Right lobe of liver (tissue), 4 donors: ENCODE measurements around the gene ANKRD42.

- PRO-cap, 4 experiments: no peak in any of the 4 experiments
- RAMPAGE, long total RNA, 2 experiments: no peak in any of the 2 experiments
These were observed 7.7 kb upstream of the RAB30 start for GRCh38 chr11:83079161-83080116.

DNA sequence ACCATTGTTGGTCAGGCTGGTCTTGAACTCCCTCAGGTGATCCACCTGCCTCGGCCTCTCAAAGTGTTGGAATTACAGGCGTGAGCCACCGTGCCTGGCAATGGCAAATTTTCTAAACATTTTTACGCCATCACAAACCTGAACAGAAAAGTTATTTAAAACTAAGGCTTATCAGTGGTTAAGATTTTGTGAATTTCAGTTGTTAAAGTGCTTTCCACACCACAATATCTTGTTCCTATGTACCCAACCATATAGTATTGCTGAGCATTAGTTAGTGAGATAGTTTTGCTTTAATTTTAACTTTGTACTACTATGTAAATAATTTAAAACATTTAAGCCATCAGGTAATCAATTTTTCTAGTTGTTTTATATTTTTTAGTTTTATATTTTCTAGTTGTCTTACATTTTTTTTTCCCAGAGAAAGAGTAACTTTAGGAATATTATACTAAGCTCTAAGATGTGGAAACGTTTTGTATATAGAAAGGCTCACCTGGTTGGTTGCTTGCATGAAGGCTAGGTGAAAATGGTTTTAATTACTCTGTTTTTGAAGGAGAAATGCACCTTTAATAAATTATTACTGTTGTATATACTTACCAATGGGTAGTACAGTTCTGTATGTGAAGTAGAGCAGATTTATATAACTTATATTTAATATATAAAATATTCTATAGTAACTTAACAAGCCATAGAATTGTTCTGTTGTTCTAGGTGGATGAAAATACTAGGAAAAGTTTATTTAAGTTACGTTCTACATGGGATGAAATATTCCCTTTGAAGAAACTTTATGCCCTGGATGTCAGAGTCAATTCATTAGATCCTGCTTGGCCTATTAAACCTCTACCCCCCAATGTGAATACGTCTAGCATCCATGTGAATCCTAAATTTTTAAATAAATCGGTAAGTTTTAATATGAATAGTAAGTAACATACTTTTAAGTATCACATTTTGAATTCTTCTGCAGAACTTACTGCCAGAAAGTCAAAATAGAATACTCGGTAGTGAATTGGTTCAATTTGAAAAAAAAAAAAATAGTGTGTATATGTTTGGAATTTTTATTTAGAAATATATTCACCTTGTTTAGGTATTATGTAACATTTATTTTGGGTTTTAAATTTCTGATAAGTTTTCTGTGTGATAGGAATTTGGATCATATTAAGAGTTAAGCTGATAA lies 6.4 kb downstream of the PCF11 start:
- PRO-cap, 4 experiments: no peak in any of the 4 experiments
- RAMPAGE, long total RNA, 2 experiments: no peak in any of the 2 experiments

- PRO-cap, 4 experiments: no peak in any of the 4 experiments
- RAMPAGE, long total RNA, 2 experiments: no peak in any of the 2 experiments
These were observed 12.4 kb downstream of the PCF11 start for GRCh38 chr11:83169033-83170087.

DNA sequence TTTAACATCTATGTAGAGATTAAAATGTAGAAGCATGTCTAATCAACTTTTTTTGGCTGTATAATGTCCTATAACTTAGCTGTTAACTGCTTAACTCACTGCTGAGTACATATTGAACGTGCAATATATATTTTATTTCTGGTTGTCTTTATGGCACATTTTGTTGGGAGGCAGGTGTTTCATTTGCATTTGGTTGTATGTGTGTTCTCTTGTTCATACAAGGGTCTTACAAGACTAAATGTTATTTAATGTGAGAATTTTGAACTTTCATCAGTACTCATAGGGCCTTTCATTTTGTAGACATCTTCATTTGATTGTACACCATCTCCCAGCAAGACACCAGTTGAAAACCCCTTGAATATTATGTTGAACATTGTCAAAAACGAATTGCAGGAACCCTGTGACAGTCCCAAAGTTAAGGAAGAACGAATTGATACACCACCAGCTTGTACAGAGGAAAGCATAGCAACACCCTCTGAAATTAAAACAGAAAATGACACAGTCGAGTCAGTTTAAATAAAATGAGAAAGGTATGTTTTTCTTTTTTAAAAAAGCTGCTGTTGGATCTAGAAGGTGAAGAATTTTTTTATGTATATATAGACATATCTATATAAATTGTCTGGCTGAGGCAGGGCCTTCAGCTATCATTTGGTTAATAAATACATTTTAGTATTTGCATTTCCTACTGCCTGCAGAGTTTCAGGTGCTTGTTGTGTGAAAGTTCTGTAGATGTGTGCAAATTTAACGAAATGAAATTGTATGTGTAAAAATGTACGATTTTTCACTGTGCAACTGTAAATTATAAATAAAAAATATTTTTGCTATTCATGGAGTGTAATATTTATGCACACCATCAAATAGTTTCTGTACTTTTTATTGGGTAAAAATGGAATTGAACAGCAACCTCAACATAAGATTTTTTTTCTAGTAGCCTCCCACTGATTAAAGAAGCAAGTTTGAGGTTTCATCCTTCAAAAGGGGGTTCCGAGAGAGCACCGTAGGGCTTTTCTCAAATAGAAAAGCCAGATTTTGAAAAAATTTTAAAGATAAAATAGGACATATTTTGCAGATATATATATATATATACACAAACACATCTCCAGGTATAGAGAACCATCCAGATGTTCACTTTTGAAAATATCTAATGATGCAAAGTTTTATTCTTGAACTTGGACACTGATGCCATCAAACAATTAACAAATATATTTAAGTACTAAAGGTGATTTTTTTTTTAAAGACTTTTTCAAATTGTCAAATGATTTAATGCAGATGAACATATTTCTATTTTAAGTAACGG lies 8.7 kb upstream of the ANKRD42 start:
- PRO-cap, 4 experiments: no peak in any of the 4 experiments
- RAMPAGE, long total RNA, 2 experiments: no peak in any of the 2 experiments

GRCh38 chr11:83192946-83193942 lies at the start of gene ANKRD42:
TSS of gene ANKRD42 (plus strand) at chr11:83193712.
- PRO-cap, 4 experiments: peak in 4 of 4 experiments; most common plus-strand start chr11:83193780 (in 2); most common minus-strand start chr11:83193663 (in 4)
- RAMPAGE, long total RNA, 2 experiments: start-site peak on the plus strand in 2 of 2 experiments, at chr11:83193741-83193765 at its widest, 60 to 89 reads per replicate; start-site peak on the minus strand in 2 of 2 experiments, at chr11:83193631-83193653 at its widest, 25 to 44 reads per replicate

DNA sequence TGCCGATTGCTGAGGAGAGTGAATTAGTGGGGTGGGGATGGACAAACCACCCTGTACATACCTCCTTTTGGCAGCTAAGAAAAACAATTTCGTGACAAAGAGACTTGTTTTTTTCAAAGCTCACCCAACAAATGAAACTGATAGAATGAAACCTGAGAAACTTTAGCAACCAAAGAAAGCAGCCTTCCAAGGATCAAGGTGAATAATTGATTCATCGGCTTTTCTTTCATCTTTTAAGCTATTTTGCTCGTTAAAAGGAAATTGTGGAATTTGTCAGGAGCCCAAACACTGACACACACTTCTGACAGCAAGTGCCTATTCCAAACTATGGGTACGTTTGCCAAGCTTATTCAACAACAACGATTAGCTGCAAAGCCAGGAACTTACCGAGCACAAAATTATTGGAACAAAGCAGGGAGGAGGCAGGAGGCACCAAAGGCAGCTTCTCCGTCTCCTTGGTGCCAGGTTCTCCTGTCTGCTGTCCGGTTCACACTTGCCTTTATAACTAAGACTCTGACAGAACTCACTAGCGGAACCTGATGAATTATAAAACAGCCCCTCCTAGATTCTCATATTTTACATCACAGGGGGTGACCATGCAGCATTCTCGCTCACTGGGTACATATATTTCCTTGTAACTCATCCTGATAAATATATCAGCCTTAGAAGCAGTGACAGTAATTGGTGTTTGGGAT lies 395.8 kb upstream of the CCDC90B start:
- PRO-cap, 4 experiments: no peak in any of the 4 experiments
- RAMPAGE, long total RNA, 2 experiments: no peak in any of the 2 experiments

DNA sequence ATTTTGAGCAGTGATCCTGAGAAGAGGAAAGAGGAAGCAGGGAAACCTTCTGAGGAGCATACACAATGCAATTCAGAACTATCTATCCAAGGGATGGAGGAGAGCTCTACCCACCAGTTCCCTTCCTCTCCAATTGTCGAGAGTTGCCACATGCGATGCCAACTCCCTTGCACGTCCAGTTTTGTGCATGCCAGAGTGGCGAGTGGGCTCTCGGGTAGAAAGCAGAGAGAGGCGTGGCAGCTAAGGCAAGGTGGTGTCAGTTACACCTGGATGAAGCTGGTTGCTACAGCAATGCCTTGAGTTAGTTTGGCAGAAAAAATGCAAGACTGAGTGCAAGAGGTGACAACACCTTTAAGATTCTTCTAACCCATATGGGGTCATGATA lies 420.4 kb upstream of the CCDC90B start:
- PRO-cap, 4 experiments: no peak in any of the 4 experiments
- RAMPAGE, long total RNA, 2 experiments: no peak in any of the 2 experiments

DNA sequence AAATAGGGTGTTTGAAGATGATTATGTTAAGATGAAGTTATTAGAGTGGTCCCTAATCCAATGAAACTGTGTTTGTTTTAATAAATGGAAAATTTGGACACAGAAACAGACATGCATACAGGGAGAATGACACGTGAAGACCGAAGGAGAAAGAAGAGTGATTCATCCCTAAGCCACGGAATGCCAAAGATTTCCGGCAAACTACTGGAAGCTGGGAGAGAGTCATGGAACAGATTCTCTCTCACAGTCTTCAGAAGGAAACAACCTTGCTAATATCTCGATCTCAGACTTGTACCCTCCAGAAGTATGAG lies 733.4 kb upstream of the CCDC90B start:
- PRO-cap, 4 experiments: no peak in any of the 4 experiments
- RAMPAGE, long total RNA, 2 experiments: no peak in any of the 2 experiments

DNA sequence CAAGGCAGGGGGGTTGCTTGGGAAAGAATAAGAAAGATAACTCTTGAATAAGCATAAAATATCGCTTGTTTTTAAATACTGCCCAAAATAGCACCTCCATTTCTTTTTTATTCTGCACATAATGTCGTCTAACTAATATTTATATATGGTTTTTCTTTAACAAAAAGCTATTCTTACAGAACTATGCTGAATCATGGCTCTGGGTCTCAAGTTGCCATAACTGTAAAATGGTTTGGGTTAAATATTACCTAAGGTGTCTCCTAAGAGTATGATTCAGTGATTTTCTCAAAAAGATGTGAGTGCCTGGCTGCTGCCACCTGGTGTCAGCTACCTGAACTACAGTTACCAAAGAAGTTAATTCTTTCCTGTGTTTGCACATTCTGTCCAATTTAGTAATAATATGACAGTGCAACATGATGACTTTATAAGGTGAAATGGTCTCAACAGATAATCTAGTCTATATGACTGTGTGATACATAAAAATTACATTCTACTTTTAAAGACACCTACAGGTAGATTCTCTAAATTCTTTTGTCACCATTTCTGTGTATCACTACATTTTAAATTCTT lies 1062.6 kb downstream of the DLG2 start:
- PRO-cap, 4 experiments: peak in 1 of 4 experiments; most common plus-strand start position 288 of the sequence (in 1)
- RAMPAGE, long total RNA, 2 experiments: no peak in any of the 2 experiments

- PRO-cap, 4 experiments: no peak in any of the 4 experiments
- RAMPAGE, long total RNA, 2 experiments: no peak in any of the 2 experiments
These were observed 119.3 kb downstream of the DLG2 start for GRCh38 chr11:85507783-85508332.

DNA sequence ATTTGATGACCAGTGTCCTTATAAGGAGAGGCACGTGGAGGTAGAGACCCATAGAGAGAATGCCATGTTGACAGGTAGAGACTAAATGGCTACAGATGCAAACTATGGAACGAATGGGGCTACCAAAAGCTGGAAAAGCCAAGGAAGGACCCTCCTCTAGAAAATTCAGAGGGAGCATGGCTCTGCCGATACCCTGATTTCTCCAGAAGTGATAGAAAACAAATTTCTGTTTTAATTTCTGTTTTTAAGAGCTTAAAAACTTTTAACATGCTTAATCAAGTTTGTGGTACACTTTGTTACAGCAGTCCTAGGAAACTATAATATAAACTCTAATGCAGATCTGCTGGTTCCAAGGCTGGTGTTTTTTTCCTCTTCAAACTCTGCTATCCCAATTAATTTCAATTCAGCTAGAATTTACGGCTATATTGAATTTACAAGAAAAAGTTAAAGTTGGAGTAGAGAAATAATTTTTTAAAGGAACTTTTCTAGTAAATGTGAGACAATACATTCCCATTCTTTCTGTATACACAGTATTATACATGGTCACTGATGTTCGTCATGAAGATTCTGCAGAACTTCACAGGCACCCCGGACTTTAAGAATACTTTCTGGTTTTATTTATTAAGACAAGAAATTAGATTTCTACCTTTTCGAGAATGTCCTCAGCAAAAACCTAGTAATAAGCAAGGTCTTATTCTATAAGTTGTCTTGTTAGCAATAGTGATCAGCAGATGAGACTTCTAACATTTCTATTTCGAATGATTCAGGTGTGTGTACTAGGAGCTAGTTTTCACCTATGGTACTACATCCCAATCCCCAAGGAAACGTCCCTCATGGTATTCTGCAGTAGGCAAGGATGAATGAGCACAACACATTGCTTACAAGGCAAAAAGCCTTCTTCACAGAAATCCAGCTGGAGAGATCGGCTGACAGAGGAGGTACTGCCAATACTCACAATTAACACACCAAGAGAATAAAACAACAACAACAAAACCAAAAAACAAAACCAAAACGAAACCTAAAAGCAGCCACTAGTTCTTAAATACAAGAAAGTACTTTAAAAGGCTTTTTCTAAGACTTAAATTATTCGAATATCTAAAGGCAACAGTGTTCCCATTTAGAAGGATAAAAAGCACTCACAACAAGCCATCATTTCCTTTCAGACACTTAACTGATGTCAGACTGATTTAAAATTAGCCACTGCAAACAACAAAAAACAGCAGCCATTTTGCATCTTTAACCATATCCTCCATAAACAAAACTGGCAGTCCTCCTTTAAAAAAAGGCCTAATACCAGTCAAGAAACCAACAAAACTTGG lies 101.7 kb downstream of the PICALM start:
- PRO-cap, 4 experiments: no peak in any of the 4 experiments
- RAMPAGE, long total RNA, 2 experiments: no peak in any of the 2 experiments

GRCh38 chr11:85994899-85995769 lies 73.8 kb downstream of the PICALM start:
- PRO-cap, 4 experiments: no peak in any of the 4 experiments
- RAMPAGE, long total RNA, 2 experiments: no peak in any of the 2 experiments

GRCh38 chr11:86182819-86183624 lies 61.5 kb upstream of the EED start:
- PRO-cap, 4 experiments: no peak in any of the 4 experiments
- RAMPAGE, long total RNA, 2 experiments: no peak in any of the 2 experiments

GRCh38 chr11:86431138-86431588 lies 56.5 kb downstream of the CCDC81 start:
- PRO-cap, 4 experiments: no peak in any of the 4 experiments
- RAMPAGE, long total RNA, 2 experiments: no peak in any of the 2 experiments

- PRO-cap, 4 experiments: peak in 1 of 4 experiments; most common minus-strand start chr11:86456674 (in 1)
- RAMPAGE, long total RNA, 2 experiments: no peak in any of the 2 experiments
These were observed 81.8 kb downstream of the CCDC81 start for GRCh38 chr11:86456490-86456802.

- PRO-cap, 4 experiments: peak in 1 of 4 experiments; most common plus-strand start chr11:86476271 (in 1)
- RAMPAGE, long total RNA, 2 experiments: no peak in any of the 2 experiments
These were observed 101.4 kb downstream of the CCDC81 start for GRCh38 chr11:86476054-86476599.

- PRO-cap, 4 experiments: peak in 4 of 4 experiments; most common plus-strand start chr11:86508980 (in 3); most common minus-strand start chr11:86508700 (in 1)
- RAMPAGE, long total RNA, 2 experiments: no peak in any of the 2 experiments
These were observed 133.9 kb downstream of the CCDC81 start for GRCh38 chr11:86508436-86509117.

DNA sequence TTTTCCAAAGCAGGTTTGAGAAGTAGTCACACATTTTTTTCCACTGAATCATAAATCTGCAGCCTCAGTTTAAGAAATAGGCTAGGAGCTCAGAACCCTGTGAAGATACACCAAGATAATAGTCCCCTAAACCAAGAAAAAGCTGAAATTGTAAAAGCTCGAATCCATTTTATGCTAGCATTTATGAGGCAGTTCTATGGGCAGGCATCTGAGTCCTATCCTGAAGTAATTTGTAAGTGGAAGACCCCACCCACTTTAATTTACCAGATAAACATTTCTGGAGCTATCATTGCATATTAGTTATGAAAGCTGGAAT lies 149.6 kb downstream of the CCDC81 start:
- PRO-cap, 4 experiments: peak in 2 of 4 experiments; most common plus-strand start position 67 of the sequence (in 2)
- RAMPAGE, long total RNA, 2 experiments: no peak in any of the 2 experiments

DNA sequence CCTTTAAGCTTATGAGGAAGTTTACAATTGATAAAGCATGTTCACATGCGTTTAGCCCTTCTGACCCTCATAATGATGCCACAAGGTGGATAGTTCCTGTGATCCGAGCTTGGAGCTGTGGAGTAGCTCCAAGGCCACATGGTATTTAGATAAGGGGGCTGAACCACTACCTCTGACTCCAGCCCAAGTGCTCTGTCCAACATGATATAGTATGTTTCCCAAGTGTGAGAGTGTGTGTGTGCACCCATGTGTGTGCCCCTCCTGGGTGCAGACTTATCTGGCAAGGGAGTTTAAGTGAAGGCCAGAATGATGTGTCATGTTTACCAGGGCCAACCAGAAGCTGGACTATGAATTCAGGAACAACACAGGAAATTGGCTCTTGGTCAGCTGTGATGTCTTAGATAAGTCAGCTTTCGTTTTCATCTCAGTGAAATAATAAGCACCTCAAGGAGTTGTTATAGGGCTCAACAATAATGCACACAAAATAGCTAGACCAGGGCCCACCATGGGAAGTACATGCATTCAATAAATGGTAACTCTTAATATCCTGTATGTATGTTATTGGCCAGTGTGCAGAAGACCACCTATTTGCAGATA lies 176.6 kb downstream of the CCDC81 start:
- PRO-cap, 4 experiments: no peak in any of the 4 experiments
- RAMPAGE, long total RNA, 2 experiments: no peak in any of the 2 experiments

DNA sequence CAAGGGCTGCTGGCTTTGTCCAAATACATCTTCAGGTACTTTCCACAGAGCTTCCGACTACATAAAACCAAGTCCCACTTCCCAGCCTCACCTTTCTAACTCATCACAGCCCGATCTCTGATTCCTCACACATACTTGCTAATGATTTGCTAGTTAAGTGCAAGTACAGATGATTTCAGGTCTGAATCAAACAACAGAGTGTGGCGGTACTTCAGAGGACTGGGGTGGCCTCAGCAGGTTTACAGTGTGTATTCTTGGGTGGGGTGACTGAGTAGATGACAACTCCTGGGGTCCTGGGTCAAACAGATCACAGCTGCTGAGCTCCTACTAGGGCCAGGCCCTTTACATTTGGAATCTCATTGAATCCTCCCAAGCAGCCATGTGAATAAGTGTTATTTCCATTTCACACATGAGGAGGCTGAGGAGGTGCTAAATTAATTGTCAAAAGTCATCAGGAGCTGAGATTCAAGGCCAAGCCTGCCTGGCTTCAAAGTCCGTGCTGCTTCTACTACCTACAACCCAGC lies 177.2 kb downstream of the CCDC81 start:
- PRO-cap, 4 experiments: peak in 3 of 4 experiments; most common minus-strand start position 93 of the sequence (in 3)
- RAMPAGE, long total RNA, 2 experiments: no peak in any of the 2 experiments